Right cardiac atrium (tissue), 1 donor: ENCODE measurements around the genes PF4V1, CXCL1, CXCL3, CXCL9 and NUP54.

DNA sequence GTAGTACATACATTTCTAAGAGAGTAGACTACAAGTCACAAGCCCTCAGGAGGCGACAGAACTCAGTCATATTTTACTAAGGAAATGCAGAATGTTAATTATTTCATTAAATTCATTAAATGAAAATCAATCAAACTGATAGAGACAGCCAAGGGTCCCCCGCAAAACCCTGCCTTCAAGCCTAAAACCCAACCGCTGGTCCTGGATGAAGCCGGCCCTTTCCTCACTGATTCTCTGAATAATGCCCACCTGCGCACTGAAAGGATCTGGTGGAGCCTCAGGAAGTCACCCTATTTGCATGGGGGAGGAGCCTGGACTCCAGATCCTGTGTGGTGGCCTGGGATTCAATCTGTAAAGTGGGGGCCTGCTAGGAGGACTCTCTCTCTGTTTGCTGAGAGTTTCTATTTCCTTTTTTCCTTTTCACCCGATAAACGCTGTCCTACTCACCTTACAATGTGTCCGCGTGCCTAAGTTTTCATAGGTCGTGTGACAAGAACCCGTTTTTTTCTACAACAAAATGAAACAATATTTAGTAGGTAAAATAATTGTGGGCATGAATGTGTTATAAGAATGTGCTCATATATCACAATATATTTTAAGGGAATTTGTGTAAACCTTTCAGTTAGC lies 97.9 kb upstream of the ADAMTS3 start:
- PRO-cap: no peak

- PRO-cap: no peak
Measured at GRCh38 chr4:73139593-73140415, 70.3 kb upstream of the COX18 start.

- PRO-cap: no peak
Measured at GRCh38 chr4:73200598-73201146, 57.9 kb downstream of the ANKRD17 start.

- PRO-cap: no peak
Measured at GRCh38 chr4:73214187-73215234, 44.1 kb downstream of the ANKRD17 start.

DNA sequence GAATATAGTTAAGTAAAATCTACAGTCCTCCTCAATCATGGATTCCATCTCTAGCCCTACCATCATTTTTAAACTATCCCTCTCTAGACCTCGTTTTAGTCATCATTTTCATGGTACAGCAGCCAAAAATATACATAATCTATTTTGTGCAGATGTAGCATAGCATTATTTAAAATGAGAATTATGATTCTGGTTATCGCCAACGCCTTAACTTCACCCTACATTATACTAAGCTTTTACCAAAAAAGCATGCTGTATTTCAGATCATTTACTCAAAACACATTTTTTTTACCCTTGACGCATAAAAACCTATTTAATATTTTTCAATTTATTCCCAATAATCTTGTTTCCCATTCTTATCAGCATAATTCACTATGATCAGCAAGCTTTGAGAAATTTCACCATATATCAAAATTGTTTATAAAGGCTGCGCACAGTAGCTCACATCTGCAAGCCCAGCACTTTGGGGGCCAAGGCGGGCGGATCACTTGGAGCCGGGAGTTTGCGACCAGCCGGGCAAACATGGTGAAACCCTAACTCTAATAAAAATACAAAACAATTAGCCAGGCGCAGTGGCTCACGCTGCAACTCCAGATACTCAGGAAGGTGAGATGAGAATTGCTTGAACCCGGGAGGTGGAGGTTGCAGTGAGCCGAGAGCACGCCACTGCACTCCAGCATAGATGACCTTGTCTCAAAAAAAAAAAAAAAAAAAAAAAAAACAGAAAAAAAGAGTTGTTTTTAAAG lies 8.5 kb downstream of the ANKRD17 start:
- PRO-cap: no peak

GRCh38 chr4:73343283-73343844 lies 60.7 kb upstream of the ALB start:
- PRO-cap: no peak

GRCh38 chr4:73420742-73421075 lies 15.3 kb upstream of the AFP start:
- PRO-cap: no peak

DNA sequence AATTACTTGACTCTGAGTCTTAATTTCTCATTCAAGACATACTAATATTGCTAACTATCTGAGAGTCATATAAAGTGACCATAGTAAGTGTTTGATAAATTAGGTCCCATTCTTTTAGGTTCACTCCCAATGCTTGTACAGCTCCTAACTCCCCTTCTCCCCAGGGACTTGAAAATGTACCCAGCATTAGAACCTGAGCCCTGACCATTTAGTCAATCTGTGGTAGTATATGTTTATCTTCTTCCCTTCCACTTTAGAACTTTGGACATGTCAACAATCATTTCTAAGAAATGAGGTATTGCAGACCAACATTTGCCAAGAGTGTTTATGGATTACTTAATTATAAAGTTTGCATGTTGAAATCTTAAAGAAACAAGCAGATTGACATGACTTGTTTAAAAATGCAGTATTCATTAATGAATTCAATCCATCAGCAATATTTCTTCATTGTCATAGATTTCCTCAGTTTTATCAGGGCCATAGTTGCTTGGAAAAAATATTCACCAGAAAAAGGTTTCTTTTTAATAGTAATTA lies 26.0 kb downstream of the AFM start:
- PRO-cap: no peak

DNA sequence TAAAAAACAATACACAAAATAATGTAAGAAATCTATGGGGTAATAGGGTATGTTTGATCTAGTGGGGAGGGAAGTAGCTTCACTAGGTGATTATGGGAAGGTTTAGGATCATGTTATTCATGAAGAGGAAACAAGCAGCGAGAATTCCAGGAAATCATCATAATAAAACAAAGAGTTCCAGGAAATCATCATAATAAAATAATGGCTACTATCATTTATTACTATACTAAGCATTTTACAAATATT lies 12.3 kb upstream of the CXCL8 start:
- PRO-cap: no peak

- PRO-cap: no peak
Measured at GRCh38 chr4:73853079-73853713, at the start of gene PF4V1. PF4V1 (plus strand) TSS chr4:73853296.

GRCh38 chr4:73868684-73869944 lies at the start of gene CXCL1:
CXCL1 (plus strand) TSS chr4:73869393.
- PRO-cap: bidirectional peak, plus-strand start at chr4:73869393, minus-strand start at chr4:73869222

DNA sequence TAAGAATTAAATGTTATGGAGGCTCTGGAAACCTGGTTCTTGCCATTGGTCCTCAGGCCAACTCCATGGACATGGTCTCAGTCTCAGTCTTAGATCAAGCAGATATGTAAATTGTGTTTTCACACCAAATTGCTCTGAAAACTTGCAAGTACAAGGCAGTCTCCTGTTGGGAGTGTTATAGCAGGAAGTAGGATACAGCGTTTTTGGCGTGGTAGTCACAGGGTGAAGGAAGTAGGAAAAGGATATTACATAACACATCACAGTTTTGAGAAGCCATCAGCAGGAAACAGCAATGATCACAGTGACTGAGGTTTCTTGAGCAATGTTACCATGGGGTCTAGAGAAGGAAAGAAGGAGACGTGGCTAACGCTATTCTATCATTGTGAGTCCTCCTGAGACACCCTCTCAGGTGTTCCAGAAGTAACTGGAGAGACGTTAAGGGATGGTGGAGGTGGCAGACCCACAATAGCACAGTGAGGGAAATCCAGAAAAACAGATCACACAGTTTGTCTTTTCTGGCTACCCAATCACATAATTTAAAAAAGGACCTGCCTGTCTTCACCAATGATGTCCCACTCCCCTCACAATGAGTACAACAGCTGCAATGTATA lies 3.7 kb downstream of the CXCL1 start:
- PRO-cap: no peak

GRCh38 chr4:74038241-74039372 lies at the start of gene CXCL3:
CXCL3 (minus strand) TSS chr4:74038689.
- PRO-cap: bidirectional peak, plus-strand start at chr4:74038622, minus-strand start at chr4:74038438; bidirectional peak, plus-strand start at chr4:74038917, minus-strand start at chr4:74038689

DNA sequence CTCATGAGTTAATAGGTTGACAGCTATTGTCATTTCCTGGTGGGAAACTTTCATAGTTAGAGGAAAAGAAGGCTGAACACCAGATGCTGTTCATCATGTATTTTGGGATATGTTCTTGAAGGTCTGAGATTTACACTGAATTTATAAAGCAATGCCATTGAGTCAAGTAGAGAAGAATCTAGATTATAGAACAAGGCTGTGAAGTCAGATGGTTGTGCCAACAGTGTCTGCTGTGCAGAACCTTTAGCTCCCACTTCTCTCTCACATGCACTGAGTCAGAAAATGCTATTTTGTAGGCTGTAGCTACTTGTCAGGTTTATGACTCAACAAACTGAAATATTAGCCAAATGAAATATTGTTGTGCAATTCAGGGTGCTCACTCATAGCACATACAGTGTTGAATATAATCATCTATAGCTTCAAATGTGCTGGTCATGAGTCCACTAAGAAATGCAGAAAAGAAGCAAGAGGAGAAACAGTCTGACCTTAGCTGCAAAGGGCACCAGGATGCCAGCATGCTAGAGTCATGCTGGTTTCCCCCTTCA lies 10.0 kb upstream of the CXCL2 start:
- PRO-cap: no peak

DNA sequence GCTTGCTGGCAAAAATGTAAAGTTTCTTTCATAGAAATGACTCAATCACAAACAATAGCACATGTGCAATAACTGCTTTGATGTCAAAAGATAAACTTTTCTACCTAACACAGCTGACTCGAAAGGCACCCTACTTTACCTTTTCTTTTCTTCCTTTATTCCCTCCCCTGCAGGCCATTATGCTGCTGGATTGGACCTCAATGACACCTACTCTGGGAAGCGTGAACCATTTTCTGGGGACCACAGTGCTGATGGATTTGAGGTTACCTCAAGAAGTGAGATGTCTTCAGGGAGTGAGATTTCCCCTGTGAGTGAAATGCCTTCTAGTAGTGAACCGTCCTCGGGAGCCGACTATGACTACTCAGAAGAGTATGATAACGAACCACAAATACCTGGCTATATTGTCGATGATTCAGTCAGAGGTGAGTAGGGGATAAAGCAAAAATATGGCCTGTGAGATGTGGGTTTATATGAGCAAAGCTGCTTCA lies 1.5 kb downstream of the AREG start:
- PRO-cap: no peak

DNA sequence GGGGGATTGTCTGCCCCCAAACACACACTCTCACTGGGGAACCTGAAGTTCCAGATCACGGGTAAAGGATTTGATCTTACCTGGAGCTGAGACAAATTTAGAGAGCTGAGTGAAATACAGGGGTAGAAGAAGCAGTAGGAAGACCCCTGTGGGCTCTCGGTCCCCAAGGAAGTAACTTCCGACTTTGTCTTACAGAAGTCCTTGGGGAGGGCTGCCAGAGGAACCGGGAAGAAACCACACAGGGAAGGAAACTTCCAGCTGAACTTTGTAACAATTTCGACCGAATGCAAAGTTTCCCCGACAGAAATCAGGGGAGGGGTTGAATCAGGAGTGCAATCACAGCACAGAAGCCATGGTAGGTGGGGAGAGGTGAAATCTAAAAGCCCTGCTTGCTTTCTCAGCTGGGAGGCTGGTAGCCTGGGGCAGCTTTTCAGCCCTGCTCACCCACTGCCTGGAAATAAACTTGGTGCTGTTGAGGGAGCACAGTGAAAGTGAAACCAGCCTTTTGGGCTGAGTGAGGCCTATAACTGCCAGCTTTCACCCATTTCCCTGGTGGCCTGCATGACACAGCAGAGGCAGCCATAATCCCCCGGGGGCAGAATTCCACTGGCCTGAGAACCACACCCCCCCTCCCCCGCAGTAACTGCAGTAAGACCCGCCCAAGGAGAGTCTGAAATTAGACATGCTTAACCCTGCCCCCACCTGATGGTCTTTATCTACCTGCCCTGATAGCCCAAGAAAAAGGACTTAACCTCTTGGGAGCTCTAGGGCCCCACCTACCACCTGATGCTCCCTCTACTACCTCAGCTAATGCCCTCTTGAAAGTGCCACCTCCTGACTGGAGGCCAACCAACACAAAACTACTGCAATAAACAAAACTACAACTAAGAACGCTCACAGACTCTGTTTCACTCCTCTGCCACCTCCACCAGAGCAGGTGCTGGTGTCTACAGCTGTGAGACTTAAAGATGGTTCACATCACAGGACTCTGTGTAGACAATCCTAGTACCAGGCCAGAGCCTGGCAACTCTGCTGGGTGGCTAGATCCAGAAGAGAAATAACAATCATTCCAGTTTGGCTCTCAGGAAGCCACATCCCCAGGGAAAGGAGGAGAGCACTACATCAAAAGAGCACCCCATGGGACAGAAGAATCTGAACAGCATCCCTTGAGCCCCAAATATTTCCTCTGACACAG lies 248.2 kb downstream of the PARM1 start:
- PRO-cap: no peak

DNA sequence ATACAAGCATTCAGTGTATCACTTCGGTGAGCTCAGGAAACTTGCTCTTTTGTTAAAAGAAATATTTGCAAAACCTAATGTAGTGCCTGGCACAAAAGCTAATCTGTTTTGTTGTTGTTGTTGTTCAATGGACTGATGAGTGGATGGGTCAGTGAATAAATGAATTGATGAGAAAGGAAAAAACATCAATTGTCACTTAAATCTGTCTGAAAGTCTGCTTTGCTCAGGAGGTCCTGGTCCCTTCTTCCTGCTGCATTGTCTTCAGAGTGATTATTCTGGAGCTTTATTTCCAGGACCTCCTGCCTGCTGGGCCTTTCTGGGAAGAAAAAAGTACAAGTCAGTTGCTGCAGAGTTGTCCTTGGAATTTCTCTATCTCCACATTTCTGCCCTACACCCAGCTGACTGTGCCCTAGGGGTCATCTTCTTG lies 186.6 kb downstream of the RCHY1 start:
- PRO-cap: no peak

- PRO-cap: no peak
Measured at GRCh38 chr4:76007241-76007570, at the start of gene CXCL9. CXCL9 (minus strand) TSS chr4:76007509.

DNA sequence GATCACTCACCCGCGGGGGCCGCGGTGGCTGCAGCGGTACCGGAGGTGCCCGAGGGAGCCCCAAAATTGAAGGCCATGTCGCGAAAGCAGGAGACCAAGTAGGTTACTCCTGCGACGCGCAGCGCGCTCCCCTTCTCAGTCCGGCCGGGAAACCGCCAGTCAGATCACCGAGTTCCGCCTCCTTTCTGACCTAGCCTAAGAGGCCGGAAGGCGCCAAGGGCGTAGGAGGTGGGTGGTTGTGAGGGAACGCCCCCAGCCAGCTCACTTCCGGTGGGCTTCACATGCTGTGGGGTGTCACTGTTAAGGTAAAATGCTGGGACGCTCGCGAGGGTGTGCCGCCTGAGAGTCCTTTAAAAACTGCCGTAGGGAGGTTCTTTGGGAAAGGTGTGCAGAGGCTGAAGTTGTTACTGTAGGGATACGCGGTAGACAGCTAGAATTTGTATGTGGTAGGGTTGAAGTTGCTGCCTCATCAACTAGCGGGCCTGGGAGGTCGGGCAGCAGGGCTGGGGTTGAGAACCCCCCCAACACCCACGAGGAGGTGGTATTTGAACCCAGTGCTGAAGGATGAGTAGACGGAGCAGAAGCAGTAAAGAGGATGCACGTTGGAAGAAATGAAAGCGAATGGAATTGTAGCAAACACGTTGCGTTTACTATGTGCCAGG lies at the start of gene NUP54:
Gene NUP54, minus strand, starts transcription at position 100 of the 662 bp plus-strand sequence.
- PRO-cap: bidirectional peak, plus-strand start at position 280 of the sequence, minus-strand start at position 137 of the sequence

DNA sequence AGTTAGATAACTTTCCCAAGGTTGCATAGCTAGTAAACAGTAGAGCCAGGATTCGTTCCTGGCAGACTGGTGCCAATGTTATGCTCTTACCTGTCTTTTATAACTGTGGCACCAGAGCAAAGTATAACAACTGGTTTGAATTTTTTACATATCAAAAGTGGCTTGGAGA lies 15.7 kb upstream of the FAM47E start:
- PRO-cap: no peak